ENCODE measurements around a stretch of chr17.

DNA sequence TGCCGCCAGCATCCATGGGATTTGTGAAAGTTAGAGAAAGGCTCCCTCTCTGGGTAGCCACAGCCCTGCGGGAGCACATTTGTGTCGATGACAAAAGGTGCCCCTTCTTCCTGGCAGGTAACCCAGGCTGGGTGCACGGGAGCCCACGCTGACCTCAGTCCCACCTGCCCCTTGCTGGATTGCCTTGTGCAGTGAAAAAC, 56.3 kb downstream of the MGAT5B start:
- PRO-cap, 8 experiments = no peak in any of the 8 experiments

- PRO-cap, 8 experiments = no peak in any of the 8 experiments
Measured at GRCh38 chr17:77188111-77188504, 47.3 kb downstream of the SEC14L1 start.

DNA sequence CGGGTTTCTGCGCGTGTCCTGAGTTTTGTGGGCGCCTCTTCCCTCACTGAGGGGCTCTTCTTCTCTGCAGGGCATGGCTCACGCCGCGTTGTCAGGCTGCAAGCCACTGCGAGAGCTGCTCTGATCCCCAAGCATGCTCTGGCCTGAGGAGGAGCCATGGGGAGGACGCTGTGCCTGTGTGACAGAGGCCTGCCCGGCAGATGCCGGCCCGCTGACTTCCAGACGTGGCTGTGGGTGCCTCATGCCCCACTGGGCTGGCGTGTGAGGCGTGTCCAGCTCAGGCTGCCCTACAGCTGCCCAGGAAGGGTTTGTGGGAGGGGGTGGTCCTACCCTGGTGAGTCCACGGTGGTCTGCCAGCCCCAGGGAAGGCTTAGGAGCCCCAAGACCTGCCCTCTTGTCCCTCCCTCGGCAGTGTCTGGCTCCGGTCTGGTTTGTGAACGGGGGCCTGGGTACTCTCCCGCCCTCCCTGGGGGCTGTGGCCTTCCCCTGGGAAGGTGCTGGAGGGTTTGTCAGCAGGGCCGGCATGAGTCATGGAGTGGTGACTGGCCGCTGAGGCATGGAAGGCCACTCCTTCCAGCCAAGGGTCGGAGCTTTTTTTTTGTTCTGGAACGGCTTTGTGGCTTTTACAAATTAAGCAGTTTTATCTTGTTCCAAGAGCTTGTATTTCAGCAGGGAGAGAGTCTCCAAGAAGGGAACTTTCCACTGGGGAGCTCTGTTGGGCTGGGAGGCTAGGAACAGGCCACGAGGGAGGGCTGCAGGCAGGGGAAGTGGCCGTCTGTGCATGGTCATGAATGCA, 41.6 kb downstream of the SEPTIN9 start:
- PRO-cap, 8 experiments = no peak in any of the 8 experiments

DNA sequence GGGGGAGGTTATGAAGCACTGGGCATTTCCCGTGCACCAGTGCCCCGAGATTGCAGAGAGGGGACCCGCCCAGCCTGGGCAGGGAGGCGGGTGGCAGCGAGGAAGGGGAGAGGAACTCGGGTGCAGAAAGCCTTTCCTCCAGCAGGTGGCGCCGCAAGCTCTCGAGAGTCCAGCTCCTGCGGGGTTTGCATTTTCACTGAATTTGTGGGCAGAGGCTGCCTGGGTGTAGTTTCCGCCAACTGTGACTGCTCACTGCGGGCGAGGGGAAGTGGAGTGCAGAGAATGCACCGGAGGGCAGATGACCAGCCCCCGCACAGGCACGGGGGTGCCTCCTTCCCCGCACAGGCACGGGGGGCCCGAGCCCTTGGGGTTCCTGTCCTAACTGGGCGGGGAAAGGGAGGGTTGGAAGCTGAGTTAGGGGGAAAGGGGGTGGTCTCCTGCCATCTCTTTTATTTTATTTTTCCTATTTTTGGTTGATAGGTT, 50.2 kb downstream of the SEPTIN9 start:
- PRO-cap, 8 experiments = peak in 6 of 8 experiments; most common plus-strand start position 252 of the sequence (in 6); most common minus-strand start position 234 of the sequence (in 1)

DNA sequence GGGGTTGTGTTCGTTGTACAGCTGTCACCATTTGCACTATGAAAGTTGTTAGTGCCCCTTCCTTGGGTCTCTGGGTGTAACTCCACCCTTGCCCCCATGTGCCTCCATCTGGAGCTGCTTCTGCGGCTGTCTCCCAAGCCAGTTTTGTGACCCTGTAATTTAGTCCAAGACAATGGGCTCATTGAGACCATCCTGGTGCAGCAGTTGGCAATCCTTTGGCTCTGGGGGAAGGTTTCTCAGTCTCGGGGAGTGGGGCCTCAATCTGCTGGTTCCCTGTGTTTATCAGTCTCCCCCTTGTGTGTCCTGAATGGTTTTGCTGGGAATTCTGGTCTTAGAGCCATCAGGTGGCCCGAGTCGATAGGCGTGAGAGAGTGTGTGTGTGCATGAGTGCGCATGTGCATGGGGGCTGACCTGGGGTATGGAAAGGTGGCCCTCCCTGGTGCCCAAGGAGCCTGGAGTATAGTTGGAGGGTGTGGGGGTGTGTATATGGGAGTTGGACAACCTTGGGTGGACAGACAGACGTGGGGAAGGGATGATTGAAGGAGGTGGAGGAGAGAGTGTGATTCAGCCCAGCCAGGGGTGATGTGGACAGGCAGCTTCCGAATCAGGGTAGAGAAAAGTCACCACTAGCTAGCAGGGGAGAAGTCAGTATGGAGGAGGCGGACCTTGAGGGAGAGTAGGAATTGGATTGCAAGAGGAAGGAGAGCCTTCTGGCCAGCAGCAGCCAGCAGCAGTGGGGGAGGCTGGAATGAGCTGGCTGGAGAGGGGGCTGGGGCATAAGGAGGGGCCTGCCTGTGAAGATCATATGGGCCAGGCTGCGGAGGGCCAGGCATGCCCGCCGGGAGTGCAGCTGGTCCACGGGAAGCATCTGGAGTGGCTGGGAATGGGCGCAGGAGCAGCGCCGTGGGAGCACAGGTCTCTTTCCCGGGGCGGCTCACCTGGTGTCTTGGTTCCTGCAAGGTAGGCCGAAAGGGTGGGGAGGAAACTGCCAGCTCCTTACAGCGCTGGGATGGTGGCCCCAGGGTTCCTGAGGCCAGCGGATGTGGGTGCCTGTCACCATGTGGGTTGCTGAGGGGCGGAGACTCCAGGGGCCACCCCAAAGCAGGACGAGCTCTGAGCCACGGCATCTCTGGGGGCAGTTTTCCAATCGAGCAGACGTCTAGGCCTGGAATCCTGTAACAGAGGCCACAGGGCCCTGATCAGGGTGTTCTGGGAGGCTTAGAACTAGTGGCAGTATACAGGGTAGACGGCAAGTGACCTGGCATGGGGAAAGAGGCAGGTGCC, 94.6 kb downstream of the SEPTIN9 start:
- PRO-cap, 8 experiments = peak in 2 of 8 experiments; most common plus-strand start position 1,126 of the sequence (in 2); most common minus-strand start position 987 of the sequence (in 1)

GRCh38 chr17:77405571-77405887, 124.2 kb downstream of the SEPTIN9 start:
- PRO-cap, 8 experiments = no peak in any of the 8 experiments

- PRO-cap, 8 experiments = no peak in any of the 8 experiments
Measured at GRCh38 chr17:77433168-77434122, 152.1 kb downstream of the SEPTIN9 start.

DNA sequence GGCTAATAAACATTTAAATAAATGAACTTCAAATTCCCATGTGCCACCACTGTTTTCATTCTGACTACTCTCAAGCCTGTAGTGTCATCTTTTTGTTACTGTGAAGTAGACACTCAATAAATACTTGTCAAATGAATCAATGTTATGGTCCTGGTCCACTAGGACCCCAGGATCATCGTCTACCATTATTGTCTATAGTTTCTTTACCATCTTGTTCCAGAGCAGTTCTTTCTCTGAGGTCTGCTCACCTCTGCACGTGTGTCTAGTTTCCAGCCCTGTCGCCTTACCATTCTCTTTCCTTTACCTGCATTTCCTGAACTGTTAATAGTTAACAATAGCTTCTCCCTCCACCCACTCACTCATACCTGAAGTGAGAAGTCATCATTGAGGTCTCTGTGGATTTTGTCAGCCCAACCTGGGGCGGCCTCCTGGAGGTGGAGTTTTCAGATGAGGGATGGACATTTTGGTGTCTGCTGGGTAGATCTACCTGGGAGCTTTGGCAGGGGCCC, 192.5 kb downstream of the SEPTIN9 start:
- PRO-cap, 8 experiments = no peak in any of the 8 experiments

DNA sequence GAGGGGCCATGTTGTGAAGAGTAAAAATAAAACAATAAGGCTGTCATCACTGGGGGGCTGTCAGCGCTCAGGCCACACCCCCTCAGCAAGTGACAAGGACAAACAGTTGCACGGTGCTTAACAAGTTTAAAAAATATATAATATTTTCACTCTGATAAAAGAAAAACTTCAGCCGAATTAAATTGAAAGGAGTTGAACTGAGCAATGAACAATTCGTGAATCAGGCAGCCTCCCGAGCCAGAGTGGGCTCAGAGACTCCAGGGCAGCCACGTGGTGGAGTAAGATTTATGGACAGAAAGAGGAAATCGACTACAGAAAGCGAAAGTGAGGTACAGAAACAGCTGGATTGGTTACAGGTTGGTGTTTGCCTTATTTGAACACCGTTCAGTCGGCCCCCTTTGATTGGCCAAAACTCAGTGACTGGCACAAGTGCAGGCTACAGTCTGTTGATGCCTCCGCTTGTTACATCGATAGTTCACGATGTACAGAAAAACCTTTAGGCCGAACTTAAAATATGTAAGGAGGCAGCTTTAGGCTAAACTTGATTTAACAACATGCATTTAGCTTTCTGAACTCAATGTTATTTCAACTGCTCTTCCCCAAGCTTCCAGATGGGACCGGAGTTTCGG, 328.8 kb downstream of the SEPTIN9 start:
- PRO-cap, 8 experiments = peak in 2 of 8 experiments; most common plus-strand start position 439 of the sequence (in 2); most common minus-strand start position 250 of the sequence (in 1)

- PRO-cap, 8 experiments = no peak in any of the 8 experiments
Measured at GRCh38 chr17:77734343-77734994, 224.0 kb upstream of the TNRC6C start.

DNA sequence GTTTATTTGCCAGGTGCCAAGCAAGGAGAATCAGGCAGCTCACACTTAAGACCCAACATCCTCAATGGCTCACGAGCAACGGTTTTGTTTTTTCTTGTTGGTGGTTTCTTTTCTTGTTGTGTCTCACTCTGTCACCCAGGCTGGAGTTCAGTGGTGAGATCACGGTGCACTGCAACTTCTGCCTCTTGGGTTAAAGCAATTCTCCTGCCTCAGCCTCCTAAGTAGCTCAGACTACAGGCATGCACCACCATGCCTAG, 174.0 kb upstream of the TNRC6C start:
- PRO-cap, 8 experiments = peak in 5 of 8 experiments; most common plus-strand start position 145 of the sequence (in 3); most common minus-strand start position 66 of the sequence (in 5)

DNA sequence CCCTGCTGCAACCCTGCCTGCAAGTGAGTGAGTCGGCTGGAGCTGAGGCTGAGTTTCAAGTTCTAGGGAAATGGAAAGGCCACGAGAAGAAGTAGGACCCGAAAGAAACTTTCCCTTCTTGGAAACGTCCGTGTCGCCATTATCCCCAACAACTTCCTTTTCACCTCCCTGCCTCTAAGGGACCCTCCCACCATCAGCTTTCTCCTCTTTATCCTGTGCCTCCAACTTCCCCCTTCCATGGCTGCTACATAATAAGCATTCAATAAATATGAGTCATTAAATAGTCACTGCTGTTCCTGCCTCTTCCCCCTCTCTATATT, 116.0 kb upstream of the TNRC6C start:
- PRO-cap, 8 experiments = no peak in any of the 8 experiments

GRCh38 chr17:77935215-77935795, 23.2 kb upstream of the TNRC6C start:
- PRO-cap, 8 experiments = no peak in any of the 8 experiments

DNA sequence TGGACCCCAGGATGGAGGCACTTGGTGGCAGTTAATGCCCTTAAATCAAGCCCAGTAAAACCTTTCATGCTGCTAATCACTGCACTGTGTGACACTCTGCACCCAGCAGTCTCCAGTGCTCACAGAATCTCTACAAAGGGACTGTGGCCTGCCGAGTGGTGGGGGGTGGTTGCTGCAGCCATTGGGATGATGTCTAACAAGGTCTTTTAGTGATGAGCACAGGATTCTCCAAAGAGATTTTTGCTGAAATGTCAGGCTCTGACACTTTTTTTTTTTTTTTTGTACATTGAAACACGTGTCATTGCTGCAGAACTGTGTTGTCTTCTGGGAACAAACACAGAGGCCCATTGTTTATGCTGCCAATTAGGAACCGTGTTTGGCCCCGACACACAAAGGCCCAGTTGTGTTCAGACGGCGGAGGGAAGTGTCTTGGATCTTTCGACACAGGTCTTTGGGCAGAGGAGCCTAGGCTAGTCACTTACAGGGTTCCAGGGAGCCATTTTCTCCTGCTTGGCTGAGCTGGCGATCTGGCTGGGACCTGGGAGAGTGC, 16.2 kb upstream of the TNRC6C start:
- PRO-cap, 8 experiments = no peak in any of the 8 experiments

GRCh38 chr17:78038718-78039551, 80.4 kb downstream of the TNRC6C start:
- PRO-cap, 8 experiments = no peak in any of the 8 experiments

GRCh38 chr17:78049644-78050649, 78.6 kb downstream of the TMC6 start:
- PRO-cap, 8 experiments = no peak in any of the 8 experiments

- PRO-cap, 8 experiments = peak in 6 of 8 experiments; most common plus-strand start chr17:78111361 (in 1); most common minus-strand start chr17:78111166 (in 5)
Measured at GRCh38 chr17:78110762-78112040, 17.4 kb downstream of the TMC6 start.

DNA sequence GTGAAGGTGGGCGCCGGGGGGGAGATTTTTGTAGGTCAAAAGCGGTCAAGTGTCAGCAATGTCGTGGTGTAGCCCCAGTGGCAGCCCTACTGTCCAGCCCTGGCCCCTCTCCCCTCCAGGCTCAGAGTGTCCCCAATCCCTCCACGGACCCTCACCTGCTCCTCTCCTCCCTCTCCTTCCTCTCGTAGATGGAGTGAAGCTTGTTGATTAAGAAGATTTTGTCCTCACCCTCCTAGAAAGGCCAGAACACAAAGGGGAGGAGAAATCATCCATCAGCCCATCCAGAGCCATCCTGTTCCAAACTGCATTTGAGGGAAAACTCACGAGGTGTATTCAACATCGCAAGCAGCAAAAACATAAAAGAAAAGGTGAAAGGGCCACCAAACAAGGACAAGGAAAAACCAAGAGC, 15.2 kb downstream of the TMC6 start:
- PRO-cap, 8 experiments = peak in 1 of 8 experiments; most common minus-strand start position 125 of the sequence (in 1)

- PRO-cap, 8 experiments = peak in 1 of 8 experiments; most common plus-strand start chr17:78122787 (in 1); most common minus-strand start chr17:78122741 (in 1)
Measured at GRCh38 chr17:78122393-78123036, 6.0 kb downstream of the TMC6 start.

DNA sequence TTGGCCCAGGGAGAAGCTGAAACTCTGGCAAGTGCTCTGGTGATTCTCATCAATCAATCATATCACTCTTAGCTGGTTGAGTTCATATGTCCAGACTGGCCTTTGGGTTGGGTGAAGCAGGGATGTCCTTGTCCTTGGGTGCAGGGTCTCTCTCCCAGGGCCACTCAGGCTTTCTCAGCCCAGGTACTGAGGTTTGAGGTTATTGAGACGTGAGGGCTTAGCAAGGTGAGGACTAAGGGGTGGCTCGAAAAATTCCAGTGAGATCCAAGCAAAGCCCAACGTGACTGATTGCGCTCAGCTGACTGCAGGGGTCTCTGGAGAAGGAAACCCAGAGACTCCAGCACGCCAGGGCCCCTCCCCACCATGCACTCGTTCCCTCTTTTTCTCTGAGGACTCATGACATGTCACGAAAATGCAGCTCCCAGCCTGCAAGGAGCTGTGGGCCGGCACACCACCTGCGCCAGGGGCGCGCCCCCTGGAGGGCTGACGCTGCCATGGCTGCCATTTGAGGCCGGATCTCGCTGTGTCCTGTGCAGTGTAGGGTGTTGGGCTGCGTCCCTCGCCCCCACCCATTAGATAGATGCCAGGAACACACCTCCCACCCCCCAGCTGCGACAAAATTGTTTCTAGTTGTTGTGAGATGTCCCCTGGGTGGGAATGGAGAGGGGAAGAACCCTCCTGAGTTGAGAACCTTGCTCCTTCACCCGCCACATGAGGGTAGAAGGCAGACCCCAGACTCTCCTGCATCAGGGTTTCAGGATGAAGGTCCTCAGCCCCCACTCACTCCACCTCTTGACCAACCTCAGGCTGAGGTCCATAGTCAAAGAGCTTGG, 8.1 kb downstream of the SYNGR2 start:
- PRO-cap, 8 experiments = peak in 1 of 8 experiments; most common plus-strand start position 706 of the sequence (in 1)